Mononuclear cell (primary cell): ENCODE measurements around a stretch of chr3.

GRCh38 chr3:172102523-172102915, 63.1 kb downstream of the FNDC3B start:
- RRBS = no CpG with 5 or more reads among the region's 3 CpGs

- RRBS = no CpG with 5 or more reads among the region's 12 CpGs
Measured at GRCh38 chr3:172247325-172247962, 200.8 kb downstream of the GHSR start.

- RRBS = no CpG with 5 or more reads among the region's 6 CpGs
Measured at GRCh38 chr3:172403108-172403747, 45.0 kb downstream of the GHSR start.

GRCh38 chr3:172512309-172512972, 10.8 kb downstream of the TNFSF10 start:
- RRBS = no CpG with 5 or more reads among the region's 6 CpGs

GRCh38 chr3:172561567-172562740, 38.7 kb upstream of the TNFSF10 start:
- RRBS = no CpG with 5 or more reads among the region's 18 CpGs

DNA sequence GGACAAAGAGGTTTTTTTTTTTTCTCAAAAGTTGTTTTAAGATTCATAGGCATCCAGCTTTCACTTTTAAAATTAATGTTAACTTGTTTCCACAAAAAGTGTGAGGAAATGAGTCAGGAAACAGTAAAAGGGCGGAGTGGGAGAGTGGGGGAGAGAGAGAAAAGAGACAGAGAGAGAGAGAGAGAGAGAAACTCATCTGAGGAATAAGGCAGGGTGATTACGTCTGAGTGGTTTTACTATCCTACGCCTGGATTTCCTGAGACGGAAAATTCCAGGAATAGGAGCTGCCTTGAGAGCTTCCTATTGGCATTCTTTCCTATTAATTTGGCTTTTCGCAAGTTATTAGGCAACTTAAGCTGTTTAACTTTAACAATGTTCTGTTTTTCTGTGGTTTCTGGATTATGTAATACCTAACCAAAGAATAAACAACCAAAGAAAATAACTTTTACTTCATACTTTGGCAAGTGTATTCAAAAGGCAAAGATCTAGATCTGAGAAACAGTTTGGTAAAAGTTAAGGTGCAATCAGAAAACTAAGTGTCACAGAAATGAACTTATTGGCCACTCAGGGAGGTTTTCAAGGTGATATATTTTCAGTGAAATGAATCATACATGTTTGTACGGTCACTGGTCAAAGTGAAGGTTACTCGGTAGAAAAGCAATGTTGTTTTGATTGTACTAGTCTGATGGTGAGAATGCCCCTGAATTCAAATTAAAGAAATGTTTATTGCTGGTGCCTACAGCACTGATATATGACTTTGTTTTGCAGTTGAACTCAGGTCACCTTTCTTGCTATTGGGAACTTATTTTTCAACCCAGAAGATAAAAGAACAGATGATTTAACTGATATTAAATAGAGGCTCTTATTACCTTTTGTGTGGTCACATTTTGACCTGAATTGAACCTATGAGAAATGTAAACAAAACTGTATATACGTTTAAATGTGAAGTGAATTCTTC, 39.9 kb upstream of the TNFSF10 start:
- RRBS = no CpG with 5 or more reads among the region's 8 CpGs

- RRBS = no CpG with 5 or more reads among the region's 3 CpGs
Measured at GRCh38 chr3:172678088-172678617, 32.7 kb downstream of the NCEH1 start.

DNA sequence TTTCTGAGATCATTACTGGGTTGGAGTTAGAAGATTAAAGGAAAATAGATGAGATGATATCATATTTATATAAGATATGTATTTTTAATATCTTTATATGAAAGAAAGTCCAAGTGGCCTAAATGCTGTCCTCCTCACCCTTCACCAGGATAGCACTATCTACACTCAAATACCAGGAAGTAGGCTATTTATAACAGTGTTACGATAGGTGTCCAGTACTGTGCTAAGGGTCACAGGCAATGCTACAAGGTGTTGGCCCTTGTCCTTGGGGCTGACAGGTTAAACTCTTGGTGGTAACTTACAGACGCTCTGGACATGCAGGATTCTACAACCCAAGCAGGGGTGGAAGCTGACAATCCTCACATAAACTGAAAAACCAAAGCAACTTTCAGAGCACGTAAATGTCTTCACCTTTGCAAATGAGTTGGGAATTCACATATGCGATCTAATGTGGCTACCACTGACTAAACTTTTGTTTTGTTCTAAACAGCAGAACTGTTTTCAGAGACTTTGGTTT, 22.3 kb downstream of the NCEH1 start:
- RRBS = no CpG with 5 or more reads among the region's 4 CpGs

DNA sequence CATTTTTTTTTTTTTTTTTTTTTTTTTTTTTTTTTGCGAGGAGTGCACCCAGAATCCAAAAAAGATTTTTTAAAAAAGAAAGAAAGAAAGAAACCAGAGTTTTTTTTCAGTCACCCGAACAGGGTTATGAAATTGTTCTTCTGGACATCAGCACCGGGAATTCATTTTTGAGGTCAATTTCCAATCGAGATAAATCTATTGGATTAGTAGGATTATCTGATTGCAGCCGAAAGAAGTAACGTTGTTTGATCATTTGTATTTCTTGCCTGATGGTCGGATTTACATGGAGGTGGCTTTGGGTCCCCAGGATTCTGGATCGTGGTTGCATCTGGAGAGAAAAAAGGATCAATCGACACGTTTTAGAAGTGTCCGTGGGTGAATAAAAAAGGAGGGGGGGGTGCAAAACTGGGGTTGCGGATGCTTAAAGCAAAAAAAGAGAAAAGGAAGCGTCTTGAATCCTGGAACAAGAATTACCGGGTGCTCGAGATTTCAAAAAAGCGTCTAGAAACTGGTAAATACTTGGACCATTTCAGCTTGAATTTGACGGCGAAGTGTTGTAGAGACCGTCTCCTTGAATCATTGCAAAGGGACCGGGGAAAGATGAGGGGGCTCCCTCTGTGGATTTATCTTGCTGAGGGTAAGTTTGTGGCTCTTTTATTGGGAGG, 187.0 kb downstream of the NLGN1 start:
- RRBS = 2% methylated on average over 5 of the region's 20 CpGs

DNA sequence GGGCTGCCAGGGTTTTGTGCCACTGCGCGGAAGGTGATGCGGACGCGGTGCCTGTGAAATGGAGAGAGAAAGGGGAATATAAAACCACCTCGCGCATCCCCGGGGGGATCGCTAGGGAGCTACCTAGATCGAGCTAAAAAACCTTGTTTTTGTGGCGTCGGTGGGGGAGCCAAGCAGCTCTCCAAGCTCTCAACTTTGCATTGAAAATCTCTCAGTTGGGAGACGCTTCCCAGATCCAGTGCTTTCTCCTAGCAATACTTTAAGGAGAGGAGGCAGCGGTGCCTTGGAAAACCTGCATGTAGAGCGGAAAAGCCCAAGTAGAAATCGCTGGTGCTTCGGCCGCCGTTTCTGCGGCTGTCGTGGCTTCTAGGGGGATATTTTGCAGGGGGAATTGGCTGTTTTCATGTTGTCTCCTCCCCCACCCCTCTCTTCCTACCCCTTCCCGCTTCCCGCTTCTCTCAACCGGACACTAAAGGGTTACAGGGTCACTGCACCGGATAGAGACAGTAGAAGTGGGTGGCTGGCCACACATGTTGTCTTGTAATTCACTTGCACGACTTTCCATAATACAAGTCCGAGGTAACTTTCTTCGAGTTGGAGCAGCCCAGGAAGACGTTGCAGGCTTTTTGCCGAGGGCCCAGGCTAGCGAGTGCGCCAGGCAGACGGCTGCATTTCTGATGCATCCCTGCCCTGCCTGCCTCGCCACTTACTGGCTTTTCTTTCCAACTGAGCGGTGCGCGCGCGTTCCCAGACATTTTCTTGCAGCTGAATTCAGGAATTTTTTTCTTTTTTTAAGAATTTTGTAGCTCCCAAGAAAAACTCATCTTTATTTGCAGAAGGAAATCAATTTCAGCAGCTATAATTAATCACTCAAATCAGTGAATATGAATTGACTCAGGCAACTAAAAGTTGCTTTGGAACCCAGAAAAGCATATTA, 187.8 kb downstream of the NLGN1 start:
- RRBS = no CpG with 5 or more reads among the region's 39 CpGs

DNA sequence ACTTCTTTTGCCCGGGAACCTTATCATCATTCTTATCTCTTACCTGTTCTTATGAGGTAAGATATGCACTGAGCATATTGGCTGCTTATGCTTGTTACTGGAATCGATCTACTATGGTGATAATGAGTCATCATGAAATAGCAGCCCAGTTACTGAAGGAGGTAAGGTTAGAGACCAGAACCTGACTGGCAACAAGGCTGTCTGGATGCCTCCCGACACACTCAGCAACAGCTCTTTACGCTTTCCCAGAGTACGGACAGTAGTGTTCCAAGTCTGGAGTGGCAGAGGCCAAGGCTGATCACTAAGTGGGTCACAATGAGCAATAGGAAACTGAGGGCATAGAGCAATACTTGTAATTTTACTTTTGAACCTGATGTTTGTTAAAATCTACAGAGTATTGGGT, 314.1 kb downstream of the NLGN1 start:
- RRBS = no CpG with 5 or more reads among the region's 5 CpGs

- RRBS = no CpG with 5 or more reads among the region's 8 CpGs
Measured at GRCh38 chr3:174925592-174926370, 66.6 kb downstream of the NAALADL2 start.

- RRBS = no CpG with 5 or more reads among the region's 4 CpGs
Measured at GRCh38 chr3:175432860-175433485, 573.8 kb downstream of the NAALADL2 start.

DNA sequence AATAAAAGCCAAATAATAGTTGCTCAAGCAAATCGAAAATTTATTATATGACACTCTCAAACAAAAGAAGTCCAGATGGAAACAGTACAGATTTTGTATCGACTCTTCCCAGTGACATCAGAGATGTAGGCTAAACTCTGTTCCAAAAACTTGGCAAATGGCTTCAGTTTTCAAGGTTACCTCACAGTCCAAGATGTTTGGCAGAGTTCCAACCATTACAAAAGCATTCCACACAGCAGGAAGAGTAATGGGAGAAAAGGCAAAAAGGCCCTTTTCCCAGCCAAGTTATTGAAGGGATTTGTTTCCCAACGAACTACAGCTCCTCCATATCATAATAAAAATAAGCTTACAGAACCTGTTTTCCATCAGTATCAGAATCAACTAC, 290.9 kb downstream of the TBL1XR1 start:
- RRBS = no CpG with 5 or more reads among the region's 3 CpGs

DNA sequence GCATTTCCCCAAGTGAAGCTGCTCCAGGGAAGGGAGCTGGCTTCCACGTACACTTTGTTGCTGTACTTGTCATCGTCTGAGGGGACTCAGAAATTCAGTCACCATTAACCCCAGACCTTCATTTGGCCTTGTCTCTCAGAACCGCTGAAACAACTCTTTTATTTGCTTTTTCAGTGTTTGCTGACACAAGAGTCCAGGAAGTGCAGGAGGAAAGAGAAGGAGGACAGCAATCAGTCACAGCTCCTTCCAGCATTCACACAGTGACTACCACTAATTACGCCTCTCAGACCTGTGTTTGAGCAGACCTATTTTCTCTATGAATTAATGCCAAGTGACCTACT, 276.5 kb downstream of the TBL1XR1 start:
- RRBS = no CpG with 5 or more reads among the region's 4 CpGs

GRCh38 chr3:177142153-177142609, 55.1 kb downstream of the TBL1XR1 start:
- RRBS = no CpG with 5 or more reads among the region's 4 CpGs

DNA sequence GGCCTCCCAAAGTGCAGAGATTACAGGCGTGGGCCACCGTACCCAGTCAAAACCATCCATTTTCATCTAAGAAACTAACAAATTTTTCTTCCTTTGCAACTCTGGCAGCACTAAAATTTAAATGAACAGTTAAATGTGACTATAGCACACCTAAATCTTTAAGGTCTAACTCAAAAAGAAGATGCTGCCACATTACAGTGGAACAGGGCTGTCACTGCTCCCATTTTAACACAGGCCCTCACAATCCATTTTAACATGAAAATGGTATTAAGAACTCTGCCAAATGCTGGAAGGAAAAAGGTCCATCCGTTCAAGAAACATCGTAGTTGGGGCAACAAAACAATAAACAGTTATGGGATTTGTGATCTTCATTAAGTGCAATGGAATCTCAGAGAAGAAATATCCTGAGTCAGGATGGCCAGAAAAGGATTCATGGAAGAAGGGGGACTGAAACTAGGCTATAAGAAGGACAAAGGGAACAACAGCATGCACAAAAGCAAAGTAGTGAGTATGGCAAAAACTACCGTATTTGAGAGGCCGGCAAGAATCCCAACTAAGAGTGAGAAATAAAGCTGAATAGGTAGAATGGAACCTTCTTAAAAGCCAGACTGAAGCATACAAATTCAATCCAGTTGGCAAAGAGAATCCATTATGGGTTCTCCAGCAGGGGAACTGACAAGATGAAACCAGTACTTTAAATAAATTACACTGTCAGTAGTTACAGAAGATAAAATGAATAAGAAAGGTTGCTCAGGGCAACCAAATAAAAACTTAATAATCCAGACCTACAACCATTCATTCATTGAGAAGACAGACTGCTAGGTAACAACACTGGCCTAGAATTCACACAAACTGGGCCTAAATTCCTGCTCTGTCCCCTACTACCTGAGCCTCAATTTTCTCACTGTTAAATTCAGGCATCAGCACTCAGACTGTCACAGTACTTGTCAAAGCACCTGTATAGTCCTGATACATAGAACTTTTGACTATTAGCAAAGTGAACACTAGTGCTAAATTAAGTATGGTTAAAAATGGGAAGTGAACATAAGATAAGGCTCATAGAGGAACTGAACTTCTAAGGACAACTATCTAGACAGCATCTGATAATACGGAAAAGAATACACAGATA, 6.3 kb downstream of the TBL1XR1 start:
- RRBS = no CpG with 5 or more reads among the region's 7 CpGs

DNA sequence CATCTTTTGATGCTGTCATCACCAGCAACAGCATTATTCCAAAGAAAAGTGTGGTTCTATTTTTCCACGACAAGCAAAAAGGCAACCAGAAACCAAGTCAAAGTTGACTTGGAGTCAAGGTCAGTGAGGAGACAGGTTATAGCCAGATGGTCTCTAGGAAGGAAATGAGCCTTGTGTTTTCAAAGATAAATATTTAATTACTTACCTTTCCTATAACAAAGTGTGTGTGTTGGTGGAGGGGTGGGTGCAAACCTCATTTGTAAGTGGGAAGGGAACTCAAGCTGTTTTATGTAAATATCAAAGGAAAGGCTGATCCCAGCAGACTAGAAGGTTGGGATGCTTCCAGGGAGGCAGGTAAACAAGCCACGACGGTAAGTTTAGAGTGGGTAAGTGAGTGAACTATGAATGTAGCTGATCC, 81.8 kb upstream of the TBL1XR1 start:
- RRBS = no CpG with 5 or more reads among the region's 3 CpGs

- RRBS = 1% methylated on average over 13 of the region's 48 CpGs
Measured at GRCh38 chr3:177359393-177360287, 162.4 kb upstream of the TBL1XR1 start.

DNA sequence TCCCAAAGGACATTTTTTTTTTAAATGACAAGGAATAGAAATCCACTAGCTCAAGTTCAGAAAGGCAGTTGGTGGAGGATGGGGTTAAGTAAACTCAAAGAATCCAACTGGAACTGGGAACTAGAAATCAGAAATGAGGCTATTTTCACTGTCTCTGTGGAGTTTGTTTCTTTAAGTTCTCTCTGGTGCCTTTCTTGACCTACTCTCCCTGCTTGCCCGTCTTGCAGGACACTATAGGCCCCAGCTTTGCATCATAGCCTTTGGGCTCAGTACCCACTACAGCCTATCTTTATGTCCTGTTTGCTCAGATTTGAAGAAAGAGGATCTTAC, 231.7 kb upstream of the TBL1XR1 start:
- RRBS = no CpG with 5 or more reads among the region's 1 CpG